HT1080 (cell line): ENCODE measurements around the gene TMC6.

GRCh38 chr17:77454561-77455334 lies 173.4 kb downstream of the SEPTIN9 start:
RAMPAGE:
- cytosol, long total RNA = no peak
- long total RNA = no peak
- nucleus, long total RNA = no peak

DNA sequence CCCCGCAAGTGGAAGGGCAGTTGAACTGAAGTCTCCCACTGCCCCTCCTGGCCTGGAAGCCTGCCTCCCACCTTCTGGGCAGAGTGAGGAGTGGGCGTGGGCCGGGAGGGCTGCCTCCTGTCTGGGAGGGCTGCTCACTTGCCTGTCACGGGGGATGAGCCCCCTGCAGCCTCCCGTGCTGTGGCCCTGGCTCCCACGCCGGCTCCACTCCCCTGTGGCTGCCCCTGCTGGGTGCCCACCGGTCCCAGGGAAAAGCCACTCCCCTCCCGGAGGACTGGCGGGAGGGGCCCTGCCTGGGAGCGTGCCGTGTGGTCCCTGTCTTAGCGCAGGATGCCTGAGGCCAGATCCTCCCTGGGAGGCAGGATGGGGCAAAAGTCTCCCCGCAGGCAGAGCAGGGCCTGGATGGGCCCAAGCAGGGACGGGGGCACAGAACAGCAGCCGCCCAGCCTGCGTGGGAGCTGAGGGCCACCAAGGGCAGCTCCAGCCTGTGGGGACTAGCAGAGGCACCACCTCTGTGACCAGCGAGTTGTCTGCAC lies 199.2 kb downstream of the SEPTIN9 start:
RAMPAGE:
- cytosol, long total RNA = no peak
- long total RNA = no peak
- nucleus, long total RNA = no peak

DNA sequence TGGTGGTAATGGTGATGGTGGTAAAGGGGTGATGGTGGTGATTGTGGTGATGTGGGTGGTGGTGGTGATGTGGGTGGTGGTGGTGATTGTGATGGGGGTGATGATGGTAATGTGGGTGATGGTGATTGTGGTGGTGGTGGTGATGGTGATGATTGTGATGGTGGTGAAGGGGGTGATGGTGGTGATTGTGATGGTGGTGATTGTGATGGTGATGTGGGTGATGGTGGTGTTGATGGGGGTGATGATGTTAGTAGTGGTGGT lies 203.7 kb downstream of the SEPTIN9 start:
RAMPAGE:
- cytosol, long total RNA = no peak
- long total RNA = no peak
- nucleus, long total RNA = no peak

DNA sequence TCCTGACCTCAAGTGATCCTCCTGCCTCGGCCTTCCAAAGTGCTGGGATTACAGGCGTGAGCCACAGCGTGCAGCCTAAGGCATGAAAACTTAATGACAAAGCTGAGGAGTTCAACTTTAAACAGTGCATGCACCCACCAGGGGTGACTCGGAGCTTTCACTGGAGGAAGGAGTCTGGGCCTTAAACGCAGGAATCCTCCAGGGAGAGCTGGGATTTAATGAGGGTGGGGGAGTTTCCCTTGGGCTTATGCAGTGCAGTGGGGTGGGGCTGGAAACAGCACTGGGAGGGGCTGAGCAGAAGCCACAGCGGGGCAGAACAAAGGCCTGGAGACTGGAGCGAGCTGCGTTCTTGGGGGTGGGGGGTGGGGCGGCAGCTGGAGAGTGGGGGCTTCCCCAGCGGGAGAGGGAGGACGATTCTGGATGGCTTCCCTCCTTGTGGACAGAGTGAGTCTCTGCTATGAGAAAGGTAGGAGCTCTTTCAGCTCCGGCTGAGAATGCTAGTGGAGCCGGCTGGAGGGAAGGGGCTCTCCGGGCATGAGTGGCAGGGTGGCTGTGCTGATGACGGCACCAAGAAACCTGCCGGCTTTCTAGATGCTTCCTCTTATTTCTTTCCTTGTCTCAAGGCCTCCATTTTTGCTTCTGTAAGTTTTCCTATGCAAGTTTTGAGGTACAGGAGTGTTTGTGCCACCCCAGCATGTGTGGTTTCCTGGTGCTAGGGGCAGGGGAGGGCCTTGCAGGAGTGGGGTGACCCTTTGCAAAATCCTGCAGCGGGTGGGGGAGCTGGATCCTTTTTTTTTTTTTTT lies 265.5 kb downstream of the SEPTIN9 start:
RAMPAGE:
- cytosol, long total RNA = no peak
- long total RNA = no peak
- nucleus, long total RNA = no peak

DNA sequence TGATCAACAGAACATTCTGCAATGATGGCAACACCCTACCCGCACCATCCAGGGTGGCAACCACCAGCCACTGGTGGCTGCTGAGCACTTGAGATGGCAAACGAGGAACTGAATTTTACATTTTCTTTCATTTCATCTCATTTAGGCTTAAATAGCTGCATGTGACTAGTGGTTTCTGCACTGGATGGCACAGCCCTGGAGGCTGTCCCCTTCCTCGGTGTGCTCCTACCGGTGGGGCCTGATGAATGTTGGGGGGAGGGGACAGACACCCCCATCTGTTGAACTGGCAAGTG lies 224.5 kb upstream of the TNRC6C start:
RAMPAGE:
- cytosol, long total RNA = no peak
- long total RNA = no peak
- nucleus, long total RNA = no peak

DNA sequence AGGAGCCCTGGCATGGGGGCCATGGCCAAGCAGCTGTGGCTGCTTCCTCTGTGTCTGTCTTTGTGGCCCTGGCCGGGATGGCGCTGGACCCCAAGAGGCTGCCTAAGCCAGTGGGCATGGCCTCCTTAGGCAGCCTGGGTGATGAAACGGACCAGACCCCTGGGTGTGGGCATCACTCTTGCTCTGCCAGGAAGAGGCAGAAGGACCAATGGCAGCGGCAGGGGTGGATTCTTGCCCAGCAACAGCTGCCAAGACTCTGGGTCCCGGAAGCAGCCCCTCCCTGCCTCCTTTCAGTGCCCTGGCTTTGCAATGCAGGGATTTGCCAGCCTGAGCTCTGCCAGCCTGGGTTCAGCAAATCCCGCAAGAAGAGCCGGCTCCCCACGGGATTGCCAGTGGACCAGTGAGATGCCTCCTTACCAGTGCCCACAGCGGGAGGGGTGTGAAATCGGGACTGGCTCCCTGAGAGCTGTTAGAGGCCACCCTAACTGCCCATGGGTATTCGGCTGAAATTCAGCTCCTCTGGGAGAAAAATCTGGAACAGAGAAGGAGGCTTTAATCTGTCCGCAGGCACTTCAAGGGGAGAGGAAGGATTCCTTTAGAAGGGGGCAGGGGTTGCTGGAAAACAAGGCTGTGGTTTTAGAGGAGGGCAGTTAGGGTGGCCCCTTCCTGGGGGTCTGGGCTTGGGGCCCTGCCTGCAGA lies 179.4 kb upstream of the TNRC6C start:
RAMPAGE:
- cytosol, long total RNA = no peak
- long total RNA = no peak
- nucleus, long total RNA = no peak

GRCh38 chr17:77865185-77865861 lies 93.2 kb upstream of the TNRC6C start:
RAMPAGE:
- cytosol, long total RNA = no peak
- long total RNA = no peak
- nucleus, long total RNA = no peak

RAMPAGE:
- cytosol, long total RNA = no peak
- long total RNA = no peak
- nucleus, long total RNA = no peak
Observed at GRCh38 chr17:77935215-77935795, 23.2 kb upstream of the TNRC6C start.

DNA sequence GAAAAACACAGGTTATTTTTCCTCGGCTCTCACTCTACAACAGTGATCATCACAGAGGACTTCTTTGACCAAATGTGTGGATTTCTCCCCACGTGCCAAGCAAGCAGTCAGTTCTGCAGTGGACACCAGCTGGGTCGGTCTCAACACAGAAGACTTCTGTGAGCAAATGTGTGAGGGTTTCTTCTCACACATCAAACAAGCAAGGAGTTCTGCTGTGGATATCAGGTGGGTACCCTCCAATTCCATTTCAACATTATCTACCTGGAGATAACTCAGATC lies 21.8 kb downstream of the TNRC6C start:
RAMPAGE:
- cytosol, long total RNA = no peak
- long total RNA = no peak
- nucleus, long total RNA = no peak

DNA sequence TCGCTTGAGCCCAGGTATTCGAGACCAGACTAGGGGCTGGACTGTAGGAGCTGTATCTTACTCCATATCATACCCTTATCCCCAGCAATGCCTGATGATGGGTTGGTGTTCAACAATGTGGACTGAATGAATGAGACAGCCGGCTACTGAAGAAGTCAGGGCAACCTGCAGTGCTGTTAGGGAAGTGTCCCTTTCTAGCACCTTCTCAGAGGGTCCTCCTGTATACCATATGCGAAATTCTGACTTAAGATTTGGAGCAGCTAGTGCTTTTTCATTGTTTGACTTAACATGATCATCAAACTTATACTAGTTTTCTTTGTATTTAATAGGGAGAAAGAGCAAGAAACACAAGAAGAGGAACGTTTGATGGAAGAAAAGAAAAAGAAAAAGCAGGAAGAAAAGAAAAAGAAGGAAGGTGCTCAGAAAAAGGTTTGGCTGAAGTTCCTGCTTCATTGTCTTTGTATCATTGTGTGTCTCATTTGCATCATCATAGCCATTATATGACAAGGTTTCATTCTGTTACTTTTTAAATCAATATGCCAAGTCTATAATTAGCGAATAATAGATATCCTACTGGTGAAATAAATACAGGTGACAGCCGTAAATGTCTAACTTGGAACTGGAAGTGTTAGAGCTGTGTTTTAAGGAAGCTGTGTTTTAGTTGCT lies 45.5 kb downstream of the TNRC6C start:
RAMPAGE:
- cytosol, long total RNA = no peak
- long total RNA = no peak
- nucleus, long total RNA = no peak

DNA sequence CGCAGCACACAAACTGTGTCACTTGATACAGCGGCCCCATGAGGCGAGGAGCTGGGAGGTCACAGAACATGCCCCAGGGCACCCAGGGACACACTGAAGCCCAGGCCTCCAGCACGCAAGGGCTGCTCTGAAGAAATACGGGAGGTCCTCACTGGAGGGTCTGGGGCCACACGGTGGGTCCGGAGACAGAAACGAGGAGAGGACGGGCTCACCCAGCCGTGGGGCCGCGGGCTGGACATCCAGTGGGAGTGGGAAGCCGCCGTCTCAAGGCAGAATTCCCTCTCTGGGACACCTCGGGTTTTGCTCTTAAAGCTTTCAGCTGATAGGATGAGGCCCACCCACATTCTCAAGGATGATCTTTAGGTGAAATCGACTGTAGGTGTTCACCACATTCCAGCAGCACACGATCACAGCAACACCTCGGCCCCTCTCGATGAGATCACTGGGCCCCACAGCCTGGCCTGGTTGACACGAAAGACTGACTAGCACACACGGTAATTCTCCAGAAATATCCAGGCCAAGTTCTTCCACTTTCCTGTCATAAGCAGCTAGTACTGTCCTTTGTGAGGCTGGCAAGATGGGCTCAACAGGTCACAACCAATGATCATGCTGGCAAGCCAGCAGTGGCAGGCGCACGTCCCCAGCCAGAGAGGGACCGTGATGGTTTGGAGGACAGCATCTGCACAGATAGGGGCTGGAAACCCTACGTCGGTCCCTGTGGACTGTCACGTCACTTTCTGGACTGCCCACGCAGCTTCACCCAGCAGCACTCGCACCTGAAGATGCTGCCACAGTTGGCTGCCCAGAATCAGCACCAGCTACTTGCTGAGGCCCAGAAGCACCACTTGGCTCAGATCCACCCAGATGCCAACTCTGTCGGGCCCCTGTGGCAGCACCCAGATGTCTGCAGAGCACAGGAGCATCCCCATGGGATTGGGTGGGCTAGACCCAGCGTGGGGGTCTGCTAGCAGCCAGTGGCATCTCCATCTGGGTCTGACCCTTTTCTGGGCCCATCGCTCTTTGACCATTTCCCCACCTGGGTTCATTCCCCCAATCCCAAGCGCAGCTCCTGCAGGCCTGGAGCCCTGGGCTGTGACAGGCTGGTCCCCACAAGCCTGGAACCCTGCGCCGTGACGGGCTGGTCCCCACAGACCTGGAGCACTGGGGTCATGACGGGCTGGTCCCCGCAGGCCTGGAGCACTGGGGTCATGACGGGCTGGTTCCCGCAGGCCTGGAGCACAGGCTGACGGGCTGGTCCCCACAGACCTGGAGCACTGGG lies 17.4 kb downstream of the TMC6 start:
RAMPAGE:
- cytosol, long total RNA = no peak
- long total RNA = no peak
- nucleus, long total RNA = no peak

RAMPAGE:
- cytosol, long total RNA = no peak
- long total RNA = no peak
- nucleus, long total RNA = no peak
Observed at GRCh38 chr17:78128094-78129027, at the start of gene TMC6. TMC6 (minus strand) TSS chr17:78128755.

RAMPAGE:
- cytosol, long total RNA = no peak
- long total RNA = no peak
- nucleus, long total RNA = no peak
Observed at GRCh38 chr17:78131230-78131465, 577 bp downstream of the TMC8 start.

DNA sequence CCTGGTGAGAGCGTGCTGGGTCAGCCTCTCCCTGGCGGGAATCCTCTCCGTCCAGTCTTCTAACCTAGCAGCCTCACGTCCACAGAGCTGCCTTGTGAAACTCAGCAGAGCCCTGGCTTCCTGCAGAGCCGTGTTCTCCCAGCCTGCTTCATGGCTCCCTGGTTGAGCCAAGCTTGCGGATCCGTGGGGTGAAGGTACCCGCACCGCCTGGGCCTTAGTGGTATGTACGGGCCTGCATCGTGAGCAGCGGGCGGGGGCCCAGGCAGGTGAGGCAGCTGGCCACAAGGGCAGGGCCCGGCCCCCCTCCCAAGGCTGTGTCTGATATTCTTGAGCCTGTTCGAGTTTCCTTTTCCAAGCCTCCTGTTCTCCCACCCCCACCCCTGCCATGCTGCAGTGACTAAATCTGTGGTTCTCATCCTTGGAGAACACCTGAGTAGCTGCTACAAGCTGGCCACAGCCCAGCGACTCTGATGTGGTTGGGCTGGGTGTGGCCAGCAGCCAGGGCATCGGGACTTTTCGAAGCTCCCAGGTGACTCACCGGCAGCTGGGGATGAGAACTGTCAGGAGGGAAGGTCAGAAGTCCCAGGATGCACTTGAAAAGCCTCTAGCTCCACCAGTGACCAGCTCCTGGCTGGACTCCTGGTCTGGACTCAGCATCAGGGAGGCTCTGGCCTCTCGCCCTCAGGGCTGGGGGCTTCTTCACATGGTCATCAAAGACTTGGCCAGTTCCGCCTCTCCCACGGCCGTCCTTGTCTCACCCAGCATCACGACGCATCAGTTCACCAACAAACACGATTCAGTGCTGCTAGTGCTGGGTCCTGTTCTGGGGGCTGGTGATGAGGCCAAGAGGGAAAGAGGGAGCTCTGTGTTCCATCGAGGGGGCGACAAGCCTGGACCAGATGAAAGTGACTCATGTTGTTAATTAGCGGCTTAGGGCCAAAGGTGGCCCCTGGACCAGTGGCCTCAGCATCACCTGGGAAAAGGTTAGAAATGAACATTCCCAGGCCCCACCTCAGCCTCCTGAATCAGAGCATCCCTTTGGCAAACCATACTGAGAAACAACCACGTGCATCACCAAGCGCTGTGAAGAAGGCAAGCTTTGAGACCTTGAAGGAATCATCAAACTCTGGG lies 4.1 kb upstream of the C17orf99 start:
RAMPAGE:
- cytosol, long total RNA = no peak
- long total RNA = no peak
- nucleus, long total RNA = no peak

RAMPAGE:
- cytosol, long total RNA = no peak
- long total RNA = no peak
- nucleus, long total RNA = no peak
Observed at GRCh38 chr17:78169371-78170074, 1.1 kb downstream of the SYNGR2 start.

DNA sequence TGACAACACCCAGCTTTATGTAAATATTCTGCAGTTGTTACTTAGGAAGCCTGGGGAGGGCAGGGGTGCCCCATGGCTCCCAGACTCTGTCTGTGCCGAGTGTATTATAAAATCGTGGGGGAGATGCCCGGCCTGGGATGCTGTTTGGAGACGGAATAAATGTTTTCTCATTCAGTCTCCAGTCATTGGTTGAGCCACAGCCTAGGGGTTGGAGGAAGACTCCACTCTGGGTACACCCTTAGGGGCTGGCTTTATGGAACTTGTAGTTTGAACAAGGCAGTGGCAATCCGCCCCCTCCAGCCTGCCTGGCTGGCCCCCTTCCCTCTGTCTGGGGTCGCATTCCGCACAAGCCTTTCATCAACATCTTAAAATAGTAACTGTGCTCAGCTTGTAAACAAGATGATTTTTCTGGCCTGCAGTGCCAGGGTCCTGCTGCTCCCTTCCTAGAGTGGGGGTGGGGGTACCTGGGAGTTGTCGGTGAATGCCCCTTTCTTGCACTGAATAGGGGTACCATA lies 4.2 kb downstream of the SYNGR2 start:
RAMPAGE:
- cytosol, long total RNA = no peak
- long total RNA = no peak
- nucleus, long total RNA = no peak

DNA sequence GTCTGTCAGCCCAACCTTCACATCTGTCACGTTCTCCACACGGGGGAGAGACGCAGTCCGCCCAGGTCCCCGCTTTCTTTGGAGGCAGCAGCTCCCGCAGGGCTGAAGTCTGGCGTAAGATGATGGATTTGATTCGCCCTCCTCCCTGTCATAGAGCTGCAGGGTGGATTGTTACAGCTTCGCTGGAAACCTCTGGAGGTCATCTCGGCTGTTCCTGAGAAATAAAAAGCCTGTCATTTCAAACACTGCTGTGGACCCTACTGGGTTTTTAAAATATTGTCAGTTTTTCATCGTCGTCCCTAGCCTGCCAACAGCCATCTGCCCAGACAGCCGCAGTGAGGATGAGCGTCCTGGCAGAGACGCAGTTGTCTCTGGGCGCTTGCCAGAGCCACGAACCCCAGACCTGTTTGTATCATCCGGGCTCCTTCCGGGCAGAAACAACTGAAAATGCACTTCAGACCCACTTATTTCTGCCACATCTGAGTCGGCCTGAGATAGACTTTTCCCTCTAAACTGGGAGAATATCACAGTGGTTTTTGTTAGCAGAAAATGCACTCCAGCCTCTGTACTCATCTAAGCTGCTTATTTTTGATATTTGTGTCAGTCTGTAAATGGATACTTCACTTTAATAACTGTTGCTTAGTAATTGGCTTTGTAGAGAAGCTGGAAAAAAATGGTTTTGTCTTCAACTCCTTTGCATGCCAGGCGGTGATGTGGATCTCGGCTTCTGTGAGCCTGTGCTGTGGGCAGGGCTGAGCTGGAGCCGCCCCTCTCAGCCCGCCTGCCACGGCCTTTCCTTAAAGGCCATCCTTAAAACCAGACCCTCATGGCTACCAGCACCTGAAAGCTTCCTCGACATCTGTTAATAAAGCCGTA lies 6.7 kb upstream of the TMEM235 start:
RAMPAGE:
- cytosol, long total RNA = no peak
- long total RNA = no peak
- nucleus, long total RNA = no peak

DNA sequence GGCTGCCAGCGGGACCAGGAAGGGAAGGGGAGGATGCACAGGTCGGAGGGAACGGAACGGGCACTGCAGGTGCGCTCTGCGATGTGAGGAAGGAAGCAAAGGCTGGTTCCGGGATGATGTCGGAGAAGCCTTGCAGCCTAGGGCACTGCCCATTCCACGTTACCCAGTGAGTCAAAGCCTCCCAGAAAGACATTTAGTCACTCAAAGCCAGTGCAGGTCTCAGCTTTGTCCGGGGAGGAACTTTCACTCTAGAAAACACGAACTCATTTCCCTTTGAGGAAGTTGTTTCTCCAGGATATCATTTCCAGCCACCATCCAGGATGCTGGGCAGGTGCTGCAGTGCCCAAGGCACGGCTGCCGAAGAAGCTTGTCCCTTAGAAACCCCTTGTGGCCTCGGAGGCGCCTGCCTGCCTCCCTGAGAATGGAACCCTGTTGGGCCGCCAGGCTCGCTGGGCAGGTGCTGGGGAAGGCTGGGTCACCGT lies 4.5 kb upstream of the TMEM235 start:
RAMPAGE:
- cytosol, long total RNA = no peak
- long total RNA = no peak
- nucleus, long total RNA = no peak

DNA sequence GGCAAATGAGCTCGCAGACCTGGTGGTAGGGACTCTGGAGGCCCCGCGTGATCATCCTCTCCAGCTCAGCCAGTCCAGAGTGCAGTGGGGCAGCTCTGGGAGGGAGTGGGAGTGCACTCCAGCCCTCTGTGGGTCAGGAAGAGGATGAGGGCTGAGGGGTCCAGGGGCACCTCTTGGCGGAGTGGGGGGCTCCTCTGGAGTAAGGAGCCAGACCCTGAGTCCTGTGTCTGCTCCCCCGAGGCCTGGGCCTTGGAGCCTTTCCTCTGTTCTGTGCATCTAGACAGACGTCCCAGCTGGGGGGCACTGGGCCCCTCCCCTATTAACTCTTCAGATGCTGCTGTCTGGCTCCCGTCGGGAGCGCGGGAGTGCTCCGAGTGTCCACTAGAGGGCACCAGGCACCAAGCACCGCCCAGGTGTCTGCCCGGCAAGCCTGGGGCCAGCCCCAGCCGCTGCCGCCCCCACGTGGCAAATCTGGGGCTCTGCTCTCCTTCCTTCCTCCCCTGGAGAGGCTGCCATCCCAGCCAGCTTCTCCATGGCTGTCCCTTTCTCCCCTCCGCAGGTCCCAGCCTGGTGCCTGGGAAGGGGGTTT lies 19.3 kb downstream of the TMEM235 start:
RAMPAGE:
- cytosol, long total RNA = no peak
- long total RNA = no peak
- nucleus, long total RNA = no peak

RAMPAGE:
- cytosol, long total RNA = no peak
- long total RNA = no peak
- nucleus, long total RNA = no peak
Observed at GRCh38 chr17:78271415-78272509, 40.3 kb downstream of the TMEM235 start.